Diencephalon (tissue), 2 donors: ENCODE measurements around the genes APRT and PABPN1L.

DNA sequence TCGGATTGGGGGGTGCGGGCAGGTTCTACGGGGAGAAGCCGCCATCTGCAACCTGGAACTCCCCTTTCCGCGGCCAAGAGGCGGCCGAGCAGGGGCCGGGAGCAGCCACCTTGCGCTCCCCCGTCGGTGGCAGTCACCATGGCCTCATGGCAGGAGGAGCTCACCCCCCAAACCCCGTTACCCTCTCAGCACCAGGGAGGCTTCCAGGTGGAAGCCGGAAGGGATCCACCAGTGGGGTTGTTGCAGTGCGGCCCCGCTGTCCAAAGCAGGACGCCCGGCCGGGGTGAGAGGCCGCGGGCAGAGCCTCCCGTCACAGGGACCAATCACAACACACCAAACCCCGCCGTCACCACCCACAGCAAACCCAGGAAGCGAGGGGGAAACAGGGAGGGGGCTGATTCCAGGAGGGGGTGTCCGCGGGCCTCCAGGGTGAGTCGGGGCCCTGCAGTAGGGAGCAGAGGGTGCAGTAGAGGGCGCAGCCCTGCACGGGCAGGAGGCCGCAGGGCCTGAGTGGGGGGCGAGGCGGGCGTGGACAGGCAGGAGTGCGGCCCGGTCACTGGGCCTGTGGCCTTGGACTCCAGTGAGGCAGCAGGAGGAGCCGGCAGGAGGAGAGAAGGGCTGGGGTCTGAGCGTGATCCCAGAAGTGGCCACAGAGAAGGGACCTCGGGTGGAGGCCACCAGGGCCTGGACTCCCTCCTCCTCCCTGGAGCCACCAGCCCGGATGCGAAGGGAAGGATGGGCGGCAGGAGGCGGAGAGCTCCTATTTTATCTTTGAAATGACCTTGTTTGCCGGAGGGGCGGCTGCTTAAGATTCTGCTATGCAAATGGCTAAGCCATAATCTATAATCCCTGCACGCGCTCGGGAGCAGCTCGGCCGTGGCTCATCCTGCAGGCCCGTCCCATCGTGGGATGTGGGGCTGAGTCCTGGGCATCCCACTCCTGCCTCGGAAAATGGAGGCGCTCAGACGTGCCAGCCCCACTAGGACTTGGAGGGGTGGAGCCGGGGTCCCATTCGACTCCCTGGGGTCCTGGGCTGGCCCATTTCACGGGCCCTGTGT, 41.4 kb downstream of the ZFPM1 start:
- RAMPAGE, long total RNA = no peak

DNA sequence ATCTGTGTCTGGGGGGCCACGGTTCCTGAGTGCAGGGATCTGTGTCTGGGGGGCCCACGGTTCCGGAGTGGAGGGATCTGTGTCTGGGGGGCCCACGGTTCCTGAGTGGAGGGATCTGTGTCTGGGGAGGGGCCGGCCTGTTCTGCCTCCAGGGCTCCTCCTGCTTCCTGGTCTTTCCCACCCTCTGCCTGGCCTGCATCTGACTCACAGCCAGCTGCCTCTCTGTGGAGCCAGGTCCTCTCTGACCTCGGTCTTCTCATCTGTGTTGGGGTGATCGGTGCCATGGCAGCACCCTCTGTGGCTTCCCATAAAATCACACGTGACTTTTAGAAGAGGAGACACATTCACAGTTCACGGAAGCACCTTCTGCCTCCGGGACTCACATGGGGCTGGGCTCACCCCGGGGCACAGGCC, 50.3 kb downstream of the ZFPM1 start:
- RAMPAGE, long total RNA = no peak

- RAMPAGE, long total RNA = no peak
Observed at GRCh38 chr16:88530706-88531746, 39.2 kb upstream of the ZC3H18 start.

- RAMPAGE, long total RNA = no peak
Observed at GRCh38 chr16:88599652-88600613, 29.7 kb downstream of the ZC3H18 start.

- RAMPAGE, long total RNA = no peak
Observed at GRCh38 chr16:88658589-88659368, 4.1 kb downstream of the MVD start.

DNA sequence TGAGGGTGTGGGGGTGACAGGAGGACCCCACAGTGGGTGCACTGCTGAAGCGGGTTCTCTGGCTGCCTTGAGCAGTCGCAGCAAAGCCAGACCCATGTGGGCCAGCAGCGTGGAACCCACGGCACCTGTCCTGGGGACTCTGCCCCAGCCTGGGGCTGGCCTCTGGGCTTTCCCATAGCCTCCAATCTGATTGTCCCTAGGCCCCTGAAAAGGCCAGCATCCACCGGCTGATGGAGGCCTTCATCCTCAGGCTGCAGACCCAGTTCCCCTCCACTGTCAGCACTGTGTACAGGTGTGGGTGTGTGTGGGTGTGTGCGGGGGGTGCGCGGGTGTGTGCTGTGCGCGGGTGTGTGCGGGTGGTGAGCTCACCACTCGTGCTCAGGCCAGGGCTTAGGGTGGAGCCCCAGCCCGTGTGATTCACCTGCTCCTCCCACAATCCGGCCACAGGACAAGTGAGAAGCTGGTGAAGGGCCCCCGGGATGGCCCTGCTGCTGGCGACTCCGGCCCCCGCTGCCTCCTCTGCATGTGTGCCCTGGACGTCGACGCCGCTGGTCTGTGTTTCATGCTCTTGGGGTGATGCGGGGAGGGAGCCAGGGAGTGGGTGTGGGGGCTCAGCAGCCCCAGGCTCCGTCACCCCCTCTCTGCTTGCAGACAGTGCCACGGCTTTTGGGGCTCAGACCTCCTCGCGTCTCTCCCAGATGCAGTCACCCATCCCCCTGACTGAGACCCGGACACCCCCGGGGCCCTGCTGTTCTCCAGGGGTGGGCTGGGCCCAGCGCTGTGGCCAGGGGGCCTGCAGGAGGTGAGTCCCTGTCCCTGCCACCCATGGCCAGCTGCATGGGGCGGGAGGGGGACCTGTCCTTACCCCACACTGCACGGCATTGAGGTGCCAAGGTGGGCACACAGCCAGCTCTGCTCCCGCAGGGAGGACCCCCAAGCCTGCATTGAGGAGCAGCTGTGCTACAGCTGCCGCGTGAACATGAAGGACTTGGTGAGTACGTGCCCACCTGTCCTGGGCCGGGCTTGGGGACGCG, 8.0 kb downstream of the CTU2 start:
- RAMPAGE, long total RNA = no peak

DNA sequence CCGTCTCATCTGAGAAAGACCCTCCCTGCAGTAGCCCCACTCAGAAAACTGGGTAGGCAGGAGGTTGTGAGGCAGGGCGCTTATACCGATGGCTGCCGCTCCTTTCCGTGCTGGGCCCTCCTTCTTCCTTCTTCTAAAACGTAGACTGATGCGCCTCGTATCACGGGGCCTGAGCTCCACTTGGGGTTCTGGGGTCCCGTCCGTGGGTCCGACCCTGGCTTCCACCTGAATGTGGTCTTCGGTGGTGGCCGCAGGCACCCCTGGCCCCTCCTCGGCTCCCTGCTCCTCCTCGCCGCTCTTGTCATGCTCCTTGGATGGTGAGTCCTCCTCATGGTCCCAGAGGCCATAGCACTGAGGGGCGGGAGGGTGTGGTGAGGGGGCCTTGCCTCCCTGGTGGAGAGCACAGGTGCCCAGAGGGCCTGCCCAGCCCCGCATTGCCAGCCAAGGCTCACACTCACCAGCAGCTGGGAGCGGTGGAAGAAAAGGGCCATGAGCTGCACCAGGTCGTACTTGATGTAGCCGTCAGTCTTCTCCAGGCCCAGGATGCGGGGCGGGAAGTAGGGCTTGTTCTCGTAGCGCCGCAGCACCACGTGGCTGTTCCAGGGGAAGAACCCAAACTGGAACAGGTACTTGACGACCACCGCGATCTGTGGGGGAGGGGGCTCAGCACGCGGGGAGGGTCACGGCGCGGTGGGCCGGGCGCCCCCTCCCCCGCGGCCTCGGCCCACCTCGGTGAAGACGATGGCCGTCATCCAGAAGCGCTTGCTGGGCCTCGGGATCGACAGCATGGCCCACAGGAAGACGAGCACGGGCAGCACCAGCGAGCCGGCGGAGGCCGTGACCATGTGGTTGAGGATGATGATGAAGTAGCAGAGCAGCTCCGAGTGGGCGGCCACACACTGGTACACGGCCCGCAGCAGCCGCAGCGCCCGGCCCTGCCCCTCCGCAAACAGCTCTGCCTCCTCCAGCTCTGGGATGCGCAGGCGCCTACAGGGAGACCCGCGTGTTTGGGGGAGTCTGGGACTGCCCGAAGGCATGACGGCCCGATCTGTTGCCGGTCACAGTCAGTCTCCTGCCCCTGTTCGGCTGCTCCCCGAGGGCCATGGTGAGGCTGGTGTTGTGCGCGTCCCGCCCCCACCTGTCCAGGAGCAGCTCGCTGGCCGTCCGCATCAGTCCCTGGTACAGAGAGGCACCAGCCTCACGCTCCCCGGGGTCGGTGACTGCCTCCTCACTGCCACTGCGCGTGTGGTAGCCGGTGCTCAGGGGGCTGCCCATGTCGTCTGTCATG, 15.2 kb downstream of the CTU2 start:
- RAMPAGE, long total RNA = no peak

DNA sequence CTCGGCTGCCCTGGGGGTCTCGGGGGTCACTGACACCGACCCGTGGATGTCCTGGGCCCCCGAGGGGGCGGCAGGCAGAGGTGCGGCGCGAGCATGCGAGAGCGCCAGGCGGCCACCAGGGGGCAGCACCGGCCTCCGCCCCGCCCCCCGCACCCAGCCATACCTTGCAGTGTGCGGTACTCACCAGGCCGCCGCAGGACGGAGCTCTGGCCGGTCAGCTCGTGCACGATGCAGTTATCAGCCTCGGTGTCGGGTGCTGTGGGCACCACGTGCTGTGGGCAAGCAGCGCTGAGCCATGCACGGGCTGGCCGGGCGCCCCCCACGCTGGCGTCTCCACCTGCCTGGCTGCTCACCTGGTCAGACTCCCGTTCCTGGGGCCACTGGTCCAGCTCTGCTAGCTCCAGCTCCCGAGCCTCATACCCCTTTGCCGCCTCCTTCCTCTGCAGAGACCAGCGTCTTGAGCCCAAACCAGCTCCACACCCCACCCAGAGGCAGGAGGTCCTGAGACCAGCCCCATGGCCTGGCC, 31.1 kb downstream of the CTU2 start:
- RAMPAGE, long total RNA = no peak

GRCh38 chr16:88760248-88761259, 24.5 kb downstream of the PIEZO1 start:
- RAMPAGE, long total RNA = no peak

- RAMPAGE, long total RNA = no peak
Observed at GRCh38 chr16:88780959-88781624, 3.9 kb downstream of the PIEZO1 start.

DNA sequence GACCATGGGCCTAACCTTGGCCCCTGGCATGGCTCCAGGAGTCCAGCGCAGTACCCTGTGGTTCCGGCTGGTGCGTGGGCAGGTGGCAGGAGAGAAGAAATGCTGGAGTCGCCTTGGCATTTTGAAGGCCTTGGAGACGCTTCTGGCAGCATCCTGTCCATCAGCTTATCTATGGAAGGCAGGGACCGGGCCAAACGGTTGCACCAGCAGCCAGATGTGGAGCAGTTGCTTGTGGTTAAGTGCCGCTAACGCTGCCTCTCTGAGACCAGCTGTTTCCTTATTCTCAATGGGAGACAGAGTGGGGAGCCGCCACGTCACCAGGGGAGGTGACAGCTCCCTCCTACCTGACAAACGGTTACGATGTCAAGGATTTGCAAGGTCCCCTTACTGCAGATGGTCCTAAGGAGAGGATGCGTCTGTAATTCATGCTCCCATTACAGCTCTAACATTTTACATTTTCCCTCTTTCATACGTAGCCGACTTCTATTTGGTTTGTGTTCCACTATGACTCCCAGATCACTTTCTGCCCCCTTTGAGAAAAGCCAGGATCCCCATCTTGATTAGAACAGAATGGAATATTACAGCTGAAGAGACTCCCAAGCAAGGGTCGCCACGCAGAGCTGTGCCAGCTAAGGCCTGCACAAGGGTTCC, 3.6 kb upstream of the CDT1 start:
- RAMPAGE, long total RNA = no peak

DNA sequence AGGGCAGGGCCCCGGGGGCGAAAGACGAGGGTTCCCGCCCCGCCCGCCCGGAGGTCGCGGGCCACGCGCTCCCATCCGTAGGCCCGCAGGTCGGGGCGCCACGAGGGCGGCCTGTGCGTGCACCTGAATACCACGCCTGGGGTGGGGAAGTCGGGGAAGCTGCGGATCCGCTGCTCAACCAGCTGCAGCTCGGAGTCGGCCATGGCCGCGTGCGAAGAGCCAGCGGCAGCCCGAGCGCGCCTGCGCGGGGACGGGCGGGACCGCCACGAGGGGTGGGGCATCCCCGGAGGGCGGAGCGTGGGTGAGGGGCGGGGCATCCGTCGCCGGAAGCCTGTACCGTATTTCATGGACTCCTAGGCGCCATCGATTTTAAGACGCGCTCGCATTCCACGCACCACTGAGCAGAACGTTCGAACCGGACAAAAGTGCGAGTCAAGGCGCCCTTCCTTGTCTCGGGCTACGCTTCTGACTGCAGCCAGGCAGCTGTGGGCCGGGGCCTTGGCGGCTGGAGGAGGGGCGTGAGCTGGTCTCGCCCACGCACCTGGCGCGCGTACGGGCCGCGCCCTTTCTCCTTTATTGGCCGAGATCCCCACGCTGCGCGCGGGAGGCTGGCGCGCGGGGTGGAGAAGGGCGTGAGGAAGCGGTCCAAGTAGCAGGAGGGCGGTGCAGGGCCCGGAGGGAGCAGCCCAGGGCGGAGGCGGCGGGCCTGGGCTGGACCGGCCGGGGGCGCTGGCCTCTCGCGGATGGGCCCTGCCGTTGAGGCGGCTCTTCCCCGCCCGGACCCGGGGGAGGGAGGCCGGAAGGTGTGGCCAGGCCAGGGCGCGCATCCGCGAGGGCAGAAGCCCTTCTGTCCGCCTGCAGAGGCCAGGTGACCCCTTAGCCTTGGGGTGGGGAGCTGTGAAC, at the start of gene APRT:
Gene APRT (minus strand): TSS at position 232 of the 903 bp plus-strand sequence.
- RAMPAGE, long total RNA = start-site peak on the minus strand centred at position 217 of the sequence, 12 bp wide, 43 and 47 reads in 2 replicates

DNA sequence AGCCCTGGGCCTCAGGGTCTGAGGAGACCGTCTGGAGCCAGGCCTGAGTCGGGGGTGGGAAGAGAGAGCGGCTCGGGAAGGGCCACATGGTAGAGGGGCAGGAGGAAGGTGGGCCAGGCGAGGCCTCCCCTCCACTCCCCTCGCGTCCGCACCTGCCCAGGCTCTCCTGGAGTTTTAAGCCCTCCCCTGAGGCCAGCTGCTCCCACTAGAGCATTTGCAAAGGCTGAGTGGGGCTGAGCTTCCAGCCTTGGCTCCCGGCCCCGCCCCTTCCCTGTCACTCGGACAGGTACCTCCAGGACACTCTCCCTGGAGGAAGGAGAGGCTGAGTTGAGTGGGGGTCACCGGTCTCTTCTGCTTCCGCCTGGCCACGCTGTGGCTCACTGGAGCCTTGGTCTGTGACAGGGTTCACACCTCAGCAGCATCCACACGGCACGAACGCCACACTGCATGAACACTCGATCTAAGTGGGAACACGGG, at the start of gene PABPN1L:
Gene PABPN1L (minus strand): TSS at position 142 of the 477 bp plus-strand sequence.
- RAMPAGE, long total RNA = no peak

DNA sequence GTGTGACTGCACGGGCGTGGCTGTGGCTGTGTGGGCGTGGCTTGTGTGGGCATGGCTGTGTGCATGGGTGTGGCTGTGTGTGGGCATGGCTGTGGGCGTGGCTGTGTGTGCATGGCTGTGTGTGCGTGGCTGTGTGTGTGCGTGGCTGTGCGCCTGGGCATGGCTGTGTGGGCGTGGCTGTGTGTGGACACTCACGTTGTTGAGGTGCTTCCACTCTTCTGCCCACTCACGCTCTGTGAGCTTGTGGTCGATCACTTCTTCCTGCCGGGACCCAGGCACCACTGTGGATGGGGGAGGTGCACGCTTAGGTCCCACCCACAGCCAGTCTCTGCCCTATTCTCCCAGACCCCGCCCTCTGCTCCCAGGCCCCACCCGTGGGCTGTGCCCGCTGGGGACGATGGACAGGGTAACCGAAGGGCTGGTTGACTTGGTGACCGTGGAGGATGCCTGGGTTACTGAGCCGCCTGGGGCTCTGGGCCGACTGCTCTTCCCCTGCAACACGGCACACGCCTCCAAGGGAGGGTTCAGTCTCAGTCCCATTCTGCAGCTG, 16.1 kb upstream of the PABPN1L start:
- RAMPAGE, long total RNA = no peak

DNA sequence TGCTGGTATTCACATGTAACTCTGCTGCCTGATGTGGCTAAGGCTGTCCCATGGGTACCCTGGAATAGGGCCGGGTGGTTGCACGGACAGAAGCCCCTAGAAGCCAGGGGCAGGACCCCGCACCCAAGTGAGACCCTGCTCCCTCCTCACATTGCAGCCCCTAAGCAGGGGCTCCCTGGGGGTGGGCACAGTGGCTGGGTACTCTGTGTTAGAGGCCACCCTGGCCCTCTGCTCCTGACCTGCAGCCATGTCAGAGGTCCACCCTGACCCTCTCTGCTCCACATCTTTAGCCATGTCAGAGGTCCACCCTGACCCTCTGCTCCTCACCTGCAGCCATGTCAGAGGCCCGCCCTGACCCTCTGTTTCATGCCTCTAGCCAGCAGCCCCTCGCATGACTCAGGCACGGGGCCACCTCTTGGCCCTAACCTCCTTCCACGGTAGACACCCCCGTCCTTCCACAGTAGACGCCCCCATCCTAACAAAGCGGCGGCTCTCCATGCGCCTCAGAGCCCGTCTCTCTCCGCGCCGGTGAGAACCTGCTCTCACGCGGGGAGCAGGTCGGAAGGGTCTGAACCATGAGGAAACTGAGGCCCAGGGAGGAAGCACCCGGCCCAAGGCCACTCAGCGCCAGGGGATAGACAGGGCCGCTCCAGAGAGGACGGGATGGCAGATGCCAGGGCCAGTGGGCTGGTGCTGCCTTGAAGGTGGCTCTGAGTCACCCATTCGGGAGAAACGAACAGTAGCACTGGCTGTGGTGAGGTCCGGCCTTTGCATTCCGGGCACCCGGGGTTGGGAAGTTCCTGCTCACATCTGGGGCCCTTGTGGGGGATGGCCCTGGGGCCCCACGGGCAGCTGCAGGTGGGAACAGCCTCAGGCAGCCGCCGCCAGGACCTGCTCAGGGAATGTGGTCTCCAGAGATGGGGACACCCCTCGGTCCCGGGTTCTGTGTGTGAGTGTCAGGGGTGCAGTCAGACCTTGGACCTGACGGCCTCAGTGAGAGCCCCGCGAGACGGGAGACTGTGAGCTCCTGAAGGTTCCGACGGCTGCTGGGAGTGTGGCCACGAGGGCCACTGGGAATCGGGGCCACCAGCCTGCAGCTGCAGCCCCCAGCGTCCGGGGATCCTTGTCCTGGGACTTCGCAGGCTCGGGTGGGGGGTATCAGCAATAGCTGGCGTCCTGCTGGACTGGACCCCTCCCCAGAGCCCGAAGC, 1.7 kb downstream of the CBFA2T3 start:
- RAMPAGE, long total RNA = no peak

- RAMPAGE, long total RNA = no peak
Observed at GRCh38 chr16:89155620-89156699, 15.6 kb upstream of the CDH15 start.

DNA sequence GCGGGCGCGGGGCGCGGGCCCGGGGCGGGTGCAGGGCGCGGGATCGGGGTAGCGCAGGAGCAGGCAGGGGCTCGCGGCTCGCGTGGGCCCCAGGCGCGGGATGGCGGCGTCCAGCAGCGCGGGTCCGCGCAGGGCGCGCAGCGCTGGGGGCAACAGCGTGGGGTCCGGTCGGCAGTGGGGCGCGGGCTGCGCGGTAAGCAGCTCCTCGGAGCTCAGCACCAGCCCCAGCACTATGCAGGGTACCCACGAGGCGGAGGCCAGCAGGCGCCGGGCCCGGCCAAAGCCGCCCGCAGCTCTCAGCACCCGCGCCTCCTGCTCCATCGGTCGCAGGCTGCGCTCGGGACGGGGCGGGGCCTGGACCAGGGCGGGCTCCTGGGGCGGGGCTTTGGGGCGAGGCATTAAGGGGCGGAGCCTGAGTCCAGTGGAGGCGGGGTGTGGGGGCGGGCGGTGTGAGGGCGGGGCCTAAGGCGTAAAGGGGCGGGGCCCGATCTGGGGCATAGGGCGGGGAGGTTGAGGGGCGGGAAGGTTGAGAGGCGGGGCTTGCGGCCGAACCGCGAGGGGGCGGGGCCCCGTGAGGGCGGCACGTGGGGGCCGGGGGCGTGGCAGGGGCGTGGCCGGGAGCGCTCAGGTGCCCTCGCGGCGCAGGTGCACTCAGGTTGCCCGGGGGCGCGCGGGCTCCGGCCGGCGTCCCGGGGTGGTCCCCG, 1.2 kb upstream of the SLC22A31 start:
- RAMPAGE, long total RNA = no peak

DNA sequence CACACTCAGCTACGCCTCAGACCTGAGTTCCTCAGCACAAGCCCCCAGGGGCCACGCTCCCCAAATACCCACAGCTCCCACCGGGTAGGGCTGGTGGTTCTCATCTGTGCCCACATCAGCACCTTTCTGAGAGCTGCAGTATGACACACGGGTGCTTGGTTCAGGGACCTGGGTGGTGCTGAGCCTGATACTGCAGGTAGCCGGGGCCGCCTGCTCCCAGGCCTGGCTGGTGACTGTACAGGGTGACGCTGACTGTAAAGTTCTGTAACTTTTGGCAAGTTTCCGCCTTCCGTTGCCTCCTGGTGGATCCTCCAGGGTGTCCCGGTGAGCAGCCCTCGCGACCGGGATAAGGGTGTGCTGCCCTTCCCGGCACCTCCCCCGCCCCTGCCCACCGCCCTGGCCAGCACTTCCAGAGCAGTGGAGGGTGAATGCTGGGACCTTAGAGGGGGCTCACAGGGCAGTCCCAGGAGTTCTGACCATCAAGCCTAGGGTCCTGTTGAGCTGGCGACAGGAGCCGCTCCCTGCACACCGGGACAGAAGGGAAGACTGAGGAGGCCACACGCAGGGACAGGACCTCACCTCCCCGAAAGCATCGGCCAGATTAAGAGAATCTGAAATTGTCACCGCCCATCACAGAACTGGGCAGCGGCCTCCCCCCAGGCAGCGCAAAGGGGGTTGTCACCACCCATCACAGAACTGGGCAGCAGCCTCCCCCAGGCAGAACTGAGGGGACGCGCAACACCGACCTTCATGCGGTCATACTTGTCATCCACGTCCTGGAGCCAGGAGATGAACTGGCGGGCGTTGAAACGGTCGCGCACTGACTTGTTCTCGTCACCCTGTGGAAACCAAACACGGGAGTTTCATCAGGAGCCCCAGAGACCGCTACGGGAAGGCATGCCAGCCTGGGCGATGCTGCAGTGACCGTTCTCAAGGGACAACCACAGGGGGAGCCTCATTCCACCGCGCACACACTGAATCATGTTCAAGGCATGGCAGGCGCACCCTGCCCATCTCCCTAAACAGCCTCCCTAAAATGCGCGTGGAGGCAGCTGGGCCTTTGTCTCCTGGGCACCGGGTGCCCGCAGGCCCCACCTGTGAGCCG, 52.9 kb downstream of the ZNF778 start:
- RAMPAGE, long total RNA = no peak

DNA sequence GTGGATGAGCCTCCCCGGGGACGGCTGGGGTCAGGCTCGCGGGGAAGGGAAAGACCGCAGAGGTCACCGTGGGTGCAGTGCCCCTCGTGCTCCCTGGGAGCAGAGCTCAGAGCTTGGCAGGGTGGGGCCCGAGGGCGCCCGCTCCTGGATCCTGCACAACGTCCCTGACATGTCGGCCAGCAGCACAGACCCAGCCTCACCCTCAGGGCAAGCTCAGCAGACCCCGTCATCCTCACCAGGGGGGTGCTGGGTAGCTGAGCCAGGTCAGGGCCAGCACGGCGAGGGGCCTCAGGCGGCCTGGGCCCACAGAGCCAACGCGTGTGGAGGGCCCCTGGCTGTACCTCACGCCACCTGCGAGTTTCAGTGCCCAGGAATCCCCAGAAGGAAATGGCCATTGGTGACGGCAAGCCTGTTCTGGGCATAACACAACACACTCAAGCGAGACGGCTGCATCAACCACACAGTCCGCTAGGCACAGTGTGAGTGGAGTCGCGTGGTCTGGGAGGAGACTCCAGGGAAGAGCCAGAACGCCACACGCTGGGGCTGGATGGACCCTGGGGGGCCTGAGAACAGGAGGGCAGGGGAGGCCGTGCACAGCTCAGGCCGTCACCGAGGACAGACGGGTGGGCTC, 60.2 kb downstream of the ZNF778 start:
- RAMPAGE, long total RNA = no peak

DNA sequence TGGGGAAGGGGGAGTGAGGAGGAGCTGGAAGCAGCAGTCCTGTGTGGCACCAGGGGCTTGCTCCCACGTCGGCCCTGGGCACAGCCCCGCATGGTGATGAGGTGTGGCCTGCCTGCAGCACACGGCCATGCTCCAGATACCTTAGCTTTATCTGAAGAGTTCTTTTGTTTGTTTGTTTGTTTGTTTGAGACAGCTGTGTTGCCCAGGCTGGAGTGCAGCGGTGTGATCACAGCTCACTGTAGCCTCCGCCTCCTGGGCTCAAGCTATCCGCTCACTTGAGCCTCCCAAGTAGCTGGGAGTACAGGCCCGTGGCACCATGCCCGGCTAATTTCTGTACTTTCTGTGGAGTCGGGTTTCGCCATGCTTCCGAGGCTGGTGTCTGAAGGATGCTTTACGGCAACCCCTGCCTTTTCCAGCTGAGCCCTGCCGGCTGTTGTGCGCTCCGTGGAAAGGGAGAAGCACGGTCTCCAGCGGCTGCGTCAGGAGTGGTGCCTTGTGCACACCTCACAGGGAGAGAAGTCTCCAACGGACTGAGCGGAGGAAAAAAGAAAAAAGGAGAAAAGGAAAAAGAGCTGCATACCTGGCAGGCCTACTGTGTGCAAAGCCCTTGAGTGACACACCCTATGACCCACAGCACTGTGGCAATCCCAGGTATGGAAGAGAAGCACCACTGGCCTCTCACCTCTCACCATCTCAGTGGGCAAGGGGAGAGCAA, 105.3 kb downstream of the ZNF778 start:
- RAMPAGE, long total RNA = no peak